Peripheral blood mononuclear cell (primary cell): ENCODE data around the gene HELT.

GRCh38 chr4:184810464-184811255, 15.1 kb downstream of the ACSL1 start:
- PRO-cap, 8 experiments = no peak in any of the 8 experiments

DNA sequence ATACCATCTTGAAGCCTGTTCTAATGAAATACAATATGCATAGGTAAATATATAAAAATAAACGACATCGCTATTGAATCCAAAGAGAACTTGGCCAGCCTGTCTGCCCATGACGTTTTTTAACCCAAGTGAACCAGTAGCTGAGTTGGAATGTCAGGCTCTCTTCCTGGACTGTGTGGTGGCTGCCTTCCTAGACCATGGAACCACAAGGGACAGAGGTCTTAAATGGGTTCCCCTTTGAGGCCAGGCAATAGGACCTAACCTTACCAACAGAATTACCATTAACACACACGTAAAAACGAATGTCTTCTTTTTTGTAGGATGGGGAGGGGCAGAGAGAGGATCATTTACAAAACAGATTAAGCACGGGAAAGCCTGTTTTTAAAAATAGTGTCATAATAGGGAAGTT, 69.3 kb upstream of the ACSL1 start:
- PRO-cap, 8 experiments = peak in 1 of 8 experiments; most common minus-strand start position 212 of the sequence (in 1)

- PRO-cap, 8 experiments = no peak in any of the 8 experiments
These were observed 72.3 kb upstream of the ACSL1 start for GRCh38 chr4:184897711-184898754.

GRCh38 chr4:184978199-184978536, 40.1 kb upstream of the HELT start:
- PRO-cap, 8 experiments = no peak in any of the 8 experiments

GRCh38 chr4:184983800-184984365, 34.4 kb upstream of the HELT start:
- PRO-cap, 8 experiments = no peak in any of the 8 experiments

DNA sequence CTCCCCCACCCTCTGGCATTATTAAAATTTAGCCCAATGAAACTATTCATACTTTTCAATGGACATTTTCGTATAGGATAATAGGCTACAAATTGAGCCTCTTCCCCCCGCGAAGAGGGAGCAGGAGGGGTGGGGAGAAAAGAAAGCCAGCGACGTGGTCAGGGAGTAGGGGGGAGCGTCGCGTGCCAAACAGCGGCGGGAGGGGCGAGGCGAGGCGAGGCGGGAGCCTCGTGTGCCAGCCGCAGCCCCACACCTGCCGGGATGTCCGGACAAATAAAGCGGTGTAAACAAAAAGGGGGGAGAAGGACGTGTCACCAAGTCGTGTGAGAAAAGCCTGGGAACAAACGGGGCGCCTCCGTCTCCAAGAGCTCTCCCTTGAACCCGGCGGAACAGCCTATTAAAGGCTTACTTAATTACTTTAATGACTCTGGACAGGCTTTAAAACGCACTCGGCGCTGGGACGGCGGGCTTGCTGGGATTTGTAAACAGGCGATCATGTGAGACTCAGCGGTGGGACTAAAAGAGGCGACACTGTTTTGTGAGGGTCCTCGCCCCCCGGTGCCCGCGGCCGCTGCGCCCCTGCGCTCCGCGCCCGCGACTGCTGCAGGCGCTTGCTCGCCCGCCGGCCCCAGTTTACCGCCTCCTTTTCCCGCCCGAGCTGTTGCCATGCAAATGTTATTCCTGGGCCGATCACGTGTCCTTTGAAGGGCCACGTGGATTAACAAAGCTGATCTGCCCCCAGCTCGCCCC, at the start of gene HELT:
TSS of gene HELT (plus strand) at position 572 of the 750 bp plus-strand sequence.
- PRO-cap, 8 experiments = no peak in any of the 8 experiments

DNA sequence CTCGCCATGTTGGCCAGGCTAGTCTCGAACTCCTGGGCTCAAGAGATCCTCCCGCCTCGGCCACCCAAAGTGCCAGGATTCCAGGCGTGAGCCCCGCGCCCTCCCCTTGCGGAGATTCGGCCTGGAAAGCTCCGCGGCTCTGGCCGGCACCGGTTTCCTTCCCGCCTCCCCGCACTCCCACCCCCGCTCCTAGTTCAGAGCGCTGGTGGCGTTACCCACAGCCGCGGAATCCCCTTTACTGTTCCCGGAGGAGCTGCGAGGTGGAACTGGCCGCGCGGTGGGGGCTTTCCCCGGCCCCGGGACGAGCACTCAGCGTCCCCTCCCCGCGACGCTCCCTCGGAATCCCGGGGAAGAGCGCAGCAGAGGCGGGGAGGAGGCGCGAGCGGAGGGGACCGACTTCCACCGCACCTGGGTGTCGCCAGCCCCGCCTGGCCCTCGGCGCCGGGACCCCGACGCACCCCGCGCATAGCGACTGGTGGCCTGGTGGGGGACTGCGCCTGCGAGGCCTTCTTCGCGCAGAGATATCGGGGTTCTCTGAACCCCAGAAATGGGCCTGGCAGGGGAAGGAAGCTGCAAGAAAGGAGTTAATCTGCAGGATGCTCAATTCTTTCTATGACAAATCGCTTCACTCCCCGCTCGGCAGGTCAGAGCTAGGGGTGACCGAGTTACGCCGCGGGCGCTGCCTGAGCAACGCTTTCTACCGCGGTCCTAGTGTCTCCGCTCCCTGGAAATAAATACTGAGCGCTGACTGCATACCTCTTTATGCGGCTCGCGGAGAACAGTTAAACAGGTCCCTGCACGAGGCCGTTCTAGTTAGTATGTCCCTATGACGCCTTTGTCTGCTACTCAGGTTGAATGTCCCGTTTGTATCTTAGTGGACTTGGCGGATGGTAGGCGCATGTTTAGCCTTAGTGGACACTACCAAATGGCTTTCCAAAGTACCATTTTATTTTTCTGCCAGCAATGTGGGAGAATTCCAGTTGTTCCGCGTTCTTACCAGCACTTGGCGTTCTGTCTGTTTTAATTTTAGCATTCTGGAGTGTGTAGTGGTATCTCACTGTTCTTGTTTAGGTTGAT, 14.5 kb upstream of the SLC25A4 start:
- PRO-cap, 8 experiments = no peak in any of the 8 experiments

DNA sequence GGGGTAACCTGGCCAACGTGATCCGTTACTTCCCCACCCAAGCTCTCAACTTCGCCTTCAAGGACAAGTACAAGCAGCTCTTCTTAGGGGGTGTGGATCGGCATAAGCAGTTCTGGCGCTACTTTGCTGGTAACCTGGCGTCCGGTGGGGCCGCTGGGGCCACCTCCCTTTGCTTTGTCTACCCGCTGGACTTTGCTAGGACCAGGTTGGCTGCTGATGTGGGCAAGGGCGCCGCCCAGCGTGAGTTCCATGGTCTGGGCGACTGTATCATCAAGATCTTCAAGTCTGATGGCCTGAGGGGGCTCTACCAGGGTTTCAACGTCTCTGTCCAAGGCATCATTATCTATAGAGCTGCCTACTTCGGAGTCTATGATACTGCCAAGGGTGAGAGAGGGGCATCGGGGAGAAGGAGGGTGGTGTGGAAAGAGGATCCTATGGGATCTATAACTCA, 1.8 kb downstream of the SLC25A4 start:
- PRO-cap, 8 experiments = no peak in any of the 8 experiments

DNA sequence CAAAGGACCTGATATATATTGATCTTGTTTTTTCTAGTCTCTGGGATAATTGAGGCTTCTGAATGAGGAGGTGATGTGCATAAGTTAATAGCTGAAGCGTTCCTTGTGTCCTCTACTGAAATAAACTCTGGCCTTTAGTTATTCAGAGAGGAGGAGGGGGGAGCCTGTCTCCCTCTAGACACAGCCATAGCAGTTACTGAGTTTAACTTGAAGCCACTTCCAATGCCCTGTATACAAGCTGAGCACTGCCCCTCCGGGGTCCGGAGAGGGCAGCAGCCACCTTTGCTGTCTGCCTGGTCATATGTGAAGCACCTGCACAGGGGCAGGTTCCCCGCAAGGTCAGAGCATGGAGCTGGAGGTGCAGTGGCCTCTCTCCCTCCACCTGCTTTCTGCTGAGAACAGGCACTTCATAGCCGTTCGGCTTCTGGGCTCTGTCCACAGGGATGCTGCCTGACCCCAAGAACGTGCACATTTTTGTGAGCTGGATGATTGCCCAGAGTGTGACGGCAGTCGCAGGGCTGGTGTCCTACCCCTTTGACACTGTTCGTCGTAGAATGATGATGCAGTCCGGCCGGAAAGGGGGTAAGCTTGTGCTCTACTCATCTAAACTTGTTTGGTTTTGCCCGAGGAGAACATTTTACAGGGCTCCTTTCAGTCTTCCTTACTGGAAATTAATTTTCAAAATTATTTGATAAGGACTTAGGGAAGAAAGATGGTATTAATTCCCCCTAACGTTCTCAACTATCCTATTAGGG, 2.4 kb downstream of the SLC25A4 start:
- PRO-cap, 8 experiments = no peak in any of the 8 experiments

- PRO-cap, 8 experiments = no peak in any of the 8 experiments
These were observed 11.0 kb downstream of the LRP2BP start for GRCh38 chr4:185384563-185385224.

DNA sequence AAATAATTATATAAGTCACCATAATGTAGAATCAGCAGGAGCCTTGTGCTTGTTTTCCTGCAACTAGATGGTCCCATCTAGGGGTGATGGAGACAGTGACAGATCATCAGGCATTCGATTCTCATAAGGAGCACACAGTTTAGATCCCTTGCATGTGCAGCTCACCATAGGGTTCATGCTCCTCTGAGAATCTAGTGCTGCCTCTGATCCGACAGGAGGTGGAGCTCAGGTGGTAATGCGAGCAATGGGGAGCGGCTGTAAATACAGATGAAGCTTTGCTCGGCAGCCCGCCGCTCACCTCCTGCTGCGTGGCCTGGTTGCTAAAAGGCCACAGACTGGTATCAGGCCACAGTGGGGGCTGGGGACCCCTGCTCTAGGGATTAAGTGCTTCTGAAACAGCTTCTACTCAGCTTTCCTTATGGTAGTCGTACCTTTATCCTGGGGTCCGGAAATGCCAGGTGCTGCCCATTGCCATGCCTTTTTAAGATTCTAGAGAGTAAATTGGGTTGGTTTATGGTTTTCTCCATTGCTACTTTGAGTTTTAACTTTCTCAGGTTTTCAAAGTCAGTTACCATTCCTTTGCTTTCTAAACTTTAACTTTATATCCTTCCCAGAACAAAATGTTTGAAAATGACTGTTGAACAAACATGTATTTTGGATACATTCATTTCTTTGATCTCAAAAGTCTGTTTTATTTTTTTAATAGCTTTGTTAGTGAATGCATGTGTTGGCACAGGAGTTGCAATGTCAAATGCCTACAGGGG, 28.6 kb upstream of the CCDC110 start:
- PRO-cap, 8 experiments = no peak in any of the 8 experiments

- PRO-cap, 8 experiments = no peak in any of the 8 experiments
These were observed 21.7 kb downstream of the PDLIM3 start for GRCh38 chr4:185513370-185514237.

- PRO-cap, 8 experiments = no peak in any of the 8 experiments
These were observed 41.3 kb upstream of the PDLIM3 start for GRCh38 chr4:185576484-185577213.

GRCh38 chr4:185718517-185719133, 93.4 kb downstream of the SORBS2 start:
- PRO-cap, 8 experiments = no peak in any of the 8 experiments

GRCh38 chr4:185838475-185839667, 26.9 kb upstream of the SORBS2 start:
- PRO-cap, 8 experiments = no peak in any of the 8 experiments

GRCh38 chr4:185849377-185850088, 37.5 kb upstream of the SORBS2 start:
- PRO-cap, 8 experiments = no peak in any of the 8 experiments

GRCh38 chr4:185932075-185932511, 120.1 kb upstream of the SORBS2 start:
- PRO-cap, 8 experiments = no peak in any of the 8 experiments

DNA sequence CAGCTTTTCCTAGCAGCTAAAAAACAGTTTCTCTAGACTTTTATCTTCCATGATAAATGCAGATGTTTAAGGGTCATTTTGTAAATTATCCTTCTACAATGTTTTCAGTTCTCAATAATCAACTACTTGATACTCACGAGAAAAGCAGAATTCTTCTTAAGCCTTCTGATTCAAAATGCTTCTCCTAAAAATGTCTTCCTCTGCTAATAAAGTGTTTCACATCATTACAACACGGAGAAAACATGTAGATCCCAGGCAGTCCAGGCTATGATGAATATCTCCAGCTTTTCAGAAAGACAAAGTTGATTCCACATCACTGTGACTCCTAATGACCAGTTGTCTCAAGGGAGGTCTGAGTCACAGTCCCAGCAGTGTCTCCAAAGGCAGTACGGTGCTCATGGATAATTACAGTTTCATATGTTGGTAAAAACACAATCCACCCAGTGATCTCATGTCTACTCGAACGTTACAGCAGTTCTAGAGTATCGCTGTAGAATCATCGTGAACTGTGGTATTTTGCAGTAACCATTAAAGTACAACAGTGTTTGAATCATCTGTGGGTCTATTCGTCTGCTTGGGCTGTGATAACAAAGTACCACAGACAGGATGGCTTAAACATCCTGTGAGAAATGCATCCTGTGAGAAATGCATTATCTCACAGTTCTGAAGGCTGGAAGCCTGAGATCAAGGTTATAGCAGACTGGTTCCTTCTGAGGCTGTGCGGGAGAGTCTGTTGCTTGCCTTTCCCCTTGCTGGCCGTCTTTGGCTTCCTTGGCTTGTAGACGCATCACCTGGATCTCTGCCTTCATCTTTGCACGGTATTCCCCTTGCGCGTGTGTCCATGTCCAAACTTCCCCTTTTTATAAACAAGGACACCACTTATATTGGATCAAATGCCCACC, 121.1 kb upstream of the SORBS2 start:
- PRO-cap, 8 experiments = no peak in any of the 8 experiments

DNA sequence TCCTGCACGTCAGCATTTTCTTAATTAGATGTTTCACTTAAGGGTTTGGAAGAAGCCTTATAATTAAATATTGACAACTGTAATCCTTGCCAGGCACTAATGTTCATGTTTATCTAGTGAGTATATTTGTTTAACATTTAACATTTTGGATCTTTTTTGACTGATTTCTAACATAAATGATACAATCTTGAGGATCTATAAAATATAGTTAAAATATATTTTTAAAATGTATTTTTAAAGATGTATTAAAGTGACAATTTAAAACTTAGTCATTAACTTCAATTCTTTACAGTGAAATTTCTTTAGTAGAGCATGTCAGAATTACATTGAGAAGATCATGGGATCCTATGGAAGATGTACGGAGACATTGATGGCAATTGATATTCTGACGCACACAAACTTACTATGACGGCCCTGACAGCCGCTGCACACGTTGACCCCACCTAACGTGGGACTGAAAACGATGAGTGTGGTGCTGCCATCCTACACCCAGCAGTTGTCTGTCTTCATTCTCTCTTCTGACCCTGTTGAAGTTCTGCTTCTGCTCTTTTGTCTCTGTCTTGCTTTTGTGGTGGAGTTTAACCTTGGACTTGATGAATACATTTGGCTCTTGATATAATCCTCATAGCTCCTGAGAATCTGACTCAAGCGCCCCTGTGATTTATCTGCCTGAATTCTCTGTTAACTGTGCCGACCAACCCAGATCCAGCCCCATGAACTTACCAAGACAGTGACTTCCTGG, 52.5 kb downstream of the TLR3 start:
- PRO-cap, 8 experiments = no peak in any of the 8 experiments

- PRO-cap, 8 experiments = no peak in any of the 8 experiments
These were observed 47.4 kb upstream of the CYP4V2 start for GRCh38 chr4:186144008-186144391.